Spinal cord (tissue), 3 donors: ENCODE results near the genes PFDN5 and MYG1.

DNA sequence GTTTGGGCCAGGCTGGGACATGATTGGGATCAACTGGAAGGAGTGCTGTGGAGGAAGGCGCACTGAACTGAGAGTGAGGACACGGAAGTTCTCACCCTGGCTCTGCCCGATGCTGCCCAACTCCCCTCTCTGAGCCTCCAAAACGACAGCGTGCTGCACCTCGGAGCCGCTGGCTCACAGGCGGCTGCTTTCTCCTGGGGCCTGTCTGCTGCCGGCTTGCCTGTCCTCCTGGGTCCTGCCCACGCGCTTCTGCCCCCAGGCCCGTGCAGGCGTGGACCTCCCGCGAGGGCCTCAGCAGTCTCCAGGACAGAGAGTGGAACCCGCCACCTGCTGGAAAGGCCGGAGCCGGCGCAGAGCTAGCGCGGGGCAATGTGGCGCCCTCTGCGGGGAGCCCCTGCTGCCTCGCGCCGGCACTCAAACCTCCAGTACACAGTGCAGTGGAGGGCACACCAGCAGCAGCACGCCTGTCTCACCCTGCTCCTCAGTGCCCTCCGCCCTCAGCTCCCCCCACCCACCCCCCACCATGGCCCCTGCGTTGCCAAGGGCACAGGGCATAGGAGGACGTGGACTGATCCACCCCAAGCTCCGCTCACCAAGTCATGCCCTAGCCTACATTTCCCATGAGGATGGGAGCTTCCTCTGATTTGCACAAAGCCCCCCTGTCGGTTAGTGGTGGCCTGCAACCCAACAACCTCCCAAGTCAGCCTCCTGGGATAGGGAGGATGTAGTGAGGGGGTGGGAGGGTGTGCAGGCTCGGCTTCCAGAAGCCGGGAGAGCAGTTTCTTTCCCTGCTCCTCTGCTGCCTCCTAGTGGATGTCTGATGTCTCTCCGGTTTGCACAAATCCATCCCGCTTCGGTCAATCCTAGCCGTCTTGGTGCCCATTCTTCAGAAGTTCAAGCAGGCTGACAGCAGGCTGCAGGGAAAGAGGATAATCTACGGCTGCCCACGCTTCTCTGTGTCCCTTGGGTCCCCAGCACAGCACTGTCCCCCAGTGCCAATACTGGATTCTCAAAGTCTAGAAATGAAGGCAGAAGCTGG lies 25.3 kb downstream of the KRT8 start:
- PRO-cap: no peak
- RAMPAGE, long total RNA: no peak

DNA sequence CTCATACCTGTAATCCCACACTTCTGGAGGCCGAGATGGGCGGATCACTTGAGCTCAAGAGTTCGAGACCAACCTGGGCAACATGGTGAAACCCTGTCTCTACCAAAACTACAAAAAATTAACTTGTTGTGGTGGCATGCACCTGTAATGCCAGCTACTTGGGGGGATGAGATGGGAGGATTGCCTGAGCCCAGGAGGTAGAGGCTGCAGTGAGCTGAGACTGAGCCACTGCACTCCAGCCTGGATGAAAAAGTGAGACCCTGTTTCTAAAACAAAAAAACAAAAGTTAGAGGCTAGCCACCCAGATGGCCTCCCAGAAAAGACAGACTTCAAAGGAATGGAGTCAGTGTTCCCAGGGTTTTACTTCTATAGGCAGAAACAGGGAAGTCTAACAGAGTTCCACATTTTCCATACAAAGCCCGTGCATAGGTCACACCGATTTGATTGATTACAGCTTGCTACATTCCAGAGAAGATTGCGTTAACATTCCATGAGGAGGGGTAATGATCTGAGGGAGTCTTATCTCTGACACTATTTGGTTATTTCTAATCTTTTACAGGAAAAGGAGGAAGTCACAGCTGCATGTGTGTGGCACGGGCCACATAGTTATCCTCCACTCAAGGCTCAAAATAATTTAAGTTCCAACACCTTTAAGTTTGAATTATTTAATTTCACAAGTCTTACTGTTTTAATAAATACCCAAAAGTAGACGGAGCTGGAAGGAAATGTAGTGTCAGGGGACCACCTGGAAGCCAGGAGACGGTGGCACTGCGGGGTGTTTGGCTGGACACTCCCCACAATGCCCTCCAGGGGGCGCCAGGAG lies 20.5 kb downstream of the KRT8 start:
- PRO-cap: no peak
- RAMPAGE, long total RNA: no peak

GRCh38 chr12:52925750-52926723 lies 21.2 kb upstream of the KRT8 start:
- PRO-cap: no peak
- RAMPAGE, long total RNA: no peak

- PRO-cap: no peak
- RAMPAGE, long total RNA: no peak
These were observed 2.0 kb upstream of the KRT18 start for GRCh38 chr12:52946832-52947386.

- PRO-cap: no peak
- RAMPAGE, long total RNA: no peak
These were observed 5.2 kb upstream of the TNS2 start for GRCh38 chr12:53044726-53044980.

DNA sequence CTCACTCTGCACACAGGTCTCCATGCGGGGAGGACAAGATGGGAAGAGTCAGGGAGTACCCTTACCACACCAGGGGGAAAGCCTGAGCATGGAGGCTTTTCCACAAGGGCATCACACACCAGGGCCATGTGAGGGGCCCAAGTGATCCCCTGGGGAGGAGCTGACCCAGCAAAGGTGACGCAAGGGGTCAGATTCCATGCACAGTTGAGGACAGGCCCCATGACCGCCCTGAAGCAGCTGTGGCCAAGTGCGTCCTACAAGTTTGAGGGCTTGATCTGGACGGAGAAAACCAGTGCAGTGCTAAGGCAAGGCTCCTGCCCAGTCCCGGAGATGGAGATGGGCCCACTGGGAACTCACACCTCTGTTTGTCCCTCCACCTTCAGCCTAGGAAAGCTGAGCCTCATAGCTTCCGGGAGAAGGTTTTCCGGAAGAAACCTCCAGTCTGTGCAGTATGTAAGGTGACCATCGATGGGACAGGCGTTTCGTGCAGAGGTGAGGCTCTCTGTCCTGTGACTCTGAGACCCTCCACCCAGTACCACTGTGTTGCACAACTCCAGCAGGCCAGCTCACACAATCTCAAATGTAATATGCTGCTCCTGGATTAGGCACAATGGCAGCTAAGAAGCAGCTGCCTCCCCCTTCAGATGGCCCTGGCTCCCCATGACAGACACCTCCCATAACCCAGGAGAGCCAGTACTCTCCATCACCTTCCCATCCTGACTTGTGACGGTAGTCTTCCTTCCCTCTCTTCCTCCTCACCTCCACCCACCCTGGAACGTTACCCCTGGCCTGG lies 1.8 kb downstream of the TNS2 start:
- PRO-cap: no peak
- RAMPAGE, long total RNA: no peak

DNA sequence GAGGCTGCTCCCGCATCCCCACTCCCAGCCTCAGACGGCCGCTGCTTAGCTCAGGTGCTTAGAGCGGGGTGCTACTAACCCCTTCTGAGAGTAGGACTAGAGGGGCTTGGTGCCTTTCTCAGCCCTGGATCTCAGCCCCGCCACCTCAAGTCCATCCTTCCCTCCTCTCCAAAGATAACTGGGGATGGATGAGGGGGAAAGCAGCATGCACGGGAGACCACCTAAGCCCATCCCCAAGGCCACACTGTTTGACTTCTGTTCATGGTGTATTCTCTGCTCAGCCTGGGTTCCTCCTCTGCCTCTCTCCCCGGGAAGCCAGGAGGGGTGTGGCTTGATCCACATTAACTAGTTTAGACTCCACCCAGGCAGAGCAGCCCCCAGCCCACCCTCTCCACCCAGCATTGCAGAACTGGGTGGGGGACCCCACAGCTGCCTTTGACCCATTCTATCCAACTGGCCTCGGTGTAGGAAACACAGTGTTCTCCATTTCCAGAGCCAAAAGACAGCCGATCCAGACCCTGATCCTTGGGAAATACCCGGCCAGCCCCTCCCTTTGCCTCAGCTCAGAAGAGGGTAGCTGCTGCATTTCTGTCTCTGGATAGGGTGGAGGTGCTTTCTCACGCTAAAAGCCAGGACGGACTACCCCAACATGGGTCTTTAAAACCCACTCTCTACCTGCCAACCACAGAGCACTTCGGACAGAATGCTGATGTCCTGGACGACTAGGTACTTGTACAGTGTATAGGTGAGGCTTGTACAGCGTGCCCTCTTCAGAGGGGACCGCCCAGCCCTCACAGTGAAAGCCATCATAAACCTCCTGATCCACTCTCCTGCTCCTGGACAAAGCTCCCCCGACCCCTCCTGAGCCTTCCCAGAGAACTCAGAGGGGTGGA lies 9.5 kb downstream of the SPRYD3 start:
- PRO-cap: no peak
- RAMPAGE, long total RNA: no peak

DNA sequence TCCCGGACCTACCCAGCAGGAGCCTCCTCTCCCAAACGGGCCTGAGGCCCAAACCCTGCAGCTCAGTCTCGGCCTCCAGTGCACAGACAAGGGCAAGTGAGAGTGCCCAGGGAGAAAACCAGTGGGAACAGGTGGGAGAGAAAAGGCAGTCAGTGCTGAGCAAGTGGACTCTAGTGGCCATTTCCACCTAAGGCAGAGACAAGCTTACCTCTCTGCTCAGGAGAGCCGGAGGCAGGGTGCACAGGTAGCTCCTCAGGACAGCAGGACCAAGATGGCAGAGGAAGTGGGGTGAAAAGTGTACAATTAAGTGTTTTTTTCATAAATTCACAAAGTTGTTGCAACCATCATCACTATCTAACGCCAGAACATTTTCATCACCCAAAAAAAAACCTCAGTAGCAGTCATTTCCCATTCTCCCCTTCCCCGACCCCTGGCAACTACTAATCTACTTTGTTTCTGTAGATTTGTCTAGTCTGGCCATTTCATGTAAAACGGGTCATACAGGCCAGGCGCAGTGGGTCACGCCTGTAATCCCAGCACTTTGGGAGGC lies 6.9 kb upstream of the ZNF740 start:
- PRO-cap: no peak
- RAMPAGE, long total RNA: no peak

GRCh38 chr12:53189257-53190315 lies 8.9 kb upstream of the CSAD start:
- PRO-cap: no peak
- RAMPAGE, long total RNA: no peak

GRCh38 chr12:53220102-53220565 lies 11.9 kb downstream of the RARG start:
- PRO-cap: no peak
- RAMPAGE, long total RNA: start-site peak on the minus strand at chr12:53220108-53220413, 26 and 12 reads in 2 replicates

DNA sequence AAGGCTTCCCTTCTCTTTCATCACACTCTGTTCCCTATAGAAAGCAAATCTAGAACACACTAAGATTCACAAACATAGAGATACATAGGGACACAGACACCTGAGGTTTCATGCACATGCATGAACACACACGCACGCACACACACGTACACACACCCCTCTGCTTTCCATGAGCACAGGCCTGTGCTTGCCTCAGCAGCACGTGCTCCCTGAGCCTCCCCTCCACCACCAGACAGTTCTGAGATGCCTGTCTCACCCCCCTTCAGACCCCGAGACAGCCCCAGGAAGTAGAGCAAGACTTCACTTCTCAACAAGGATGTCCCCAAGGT lies 8.1 kb downstream of the RARG start:
- PRO-cap: no peak
- RAMPAGE, long total RNA: no peak

DNA sequence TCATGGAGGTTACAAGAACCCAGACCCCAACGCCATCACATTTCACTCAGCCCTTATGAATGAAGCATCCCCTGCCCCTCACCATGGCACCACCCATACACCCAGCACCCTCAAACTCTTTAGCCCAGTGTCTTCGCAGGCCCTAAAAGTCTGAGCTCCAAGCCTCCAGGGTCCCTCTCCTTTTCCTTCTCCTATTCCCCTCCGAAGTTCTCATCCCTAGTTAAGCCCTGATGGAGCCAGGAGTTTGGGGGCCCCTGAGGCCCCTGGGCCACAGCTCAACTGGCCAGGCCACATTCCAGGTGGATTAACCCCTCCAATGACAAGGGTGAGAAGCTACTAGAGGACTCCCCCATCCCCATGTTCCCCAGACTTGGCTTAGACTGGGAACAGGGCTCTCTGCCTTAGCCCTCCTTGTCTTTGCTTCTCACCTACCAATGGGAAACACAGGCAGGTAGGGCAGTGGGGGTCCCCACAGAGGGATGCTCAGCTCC lies 2.6 kb downstream of the RARG start:
- PRO-cap: no peak
- RAMPAGE, long total RNA: no peak

DNA sequence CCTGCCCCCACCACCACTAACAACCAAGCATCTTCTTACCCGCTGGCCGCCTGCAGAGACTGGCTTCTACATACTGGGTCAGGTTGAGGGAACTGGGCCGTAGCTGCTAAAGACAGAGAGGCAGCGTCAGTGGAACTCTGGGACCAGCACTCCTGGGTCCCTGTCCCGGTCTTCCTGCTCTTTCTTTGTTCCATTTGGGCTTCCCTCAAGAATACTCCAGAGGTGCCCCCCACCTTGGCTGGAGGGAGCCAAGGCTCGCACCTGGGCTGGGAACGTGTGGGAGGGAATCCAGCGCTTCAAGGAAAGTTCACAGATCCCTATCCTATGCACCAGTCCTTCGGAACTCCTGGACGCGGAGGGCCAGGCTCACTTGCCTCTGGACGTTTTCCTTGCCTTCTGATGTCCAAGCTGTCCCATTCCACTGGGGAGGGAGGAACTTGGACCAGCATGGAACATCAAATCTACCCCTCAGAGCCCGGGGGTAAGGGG lies 835 bp downstream of the RARG start:
- PRO-cap: no peak
- RAMPAGE, long total RNA: no peak

DNA sequence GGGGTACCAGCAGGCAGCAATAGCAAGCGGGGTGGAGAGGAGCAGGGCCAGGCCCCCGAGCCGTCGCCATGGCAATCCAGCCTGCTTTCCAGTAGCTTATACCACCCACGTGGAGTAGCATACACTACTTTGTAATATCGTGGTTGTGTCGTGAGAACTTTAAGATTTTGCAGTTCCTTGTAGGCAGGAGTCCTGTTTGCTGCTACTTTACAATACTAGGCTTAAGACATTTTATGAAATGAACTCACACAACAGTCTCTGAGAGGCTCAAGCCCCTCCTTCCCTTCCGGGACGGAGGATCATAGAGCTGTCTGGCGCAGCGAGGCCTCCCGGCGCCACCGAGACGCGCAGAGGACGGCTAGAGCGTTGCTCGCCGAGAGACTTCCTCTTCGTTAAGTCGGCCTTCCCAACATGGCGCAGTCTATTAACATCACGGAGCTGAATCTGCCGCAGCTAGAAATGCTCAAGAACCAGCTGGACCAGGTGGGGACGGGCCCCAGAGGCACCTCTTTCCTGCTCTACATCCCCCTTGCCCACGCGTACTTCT lies at the start of gene PFDN5:
PFDN5 (plus strand) TSS at position 386 of the 547 bp plus-strand sequence.
- PRO-cap: no peak
- RAMPAGE, long total RNA: start-site peak on the plus strand centred at position 387 of the sequence, 39 bp wide, 4,417 and 3,418 reads in 2 replicates

DNA sequence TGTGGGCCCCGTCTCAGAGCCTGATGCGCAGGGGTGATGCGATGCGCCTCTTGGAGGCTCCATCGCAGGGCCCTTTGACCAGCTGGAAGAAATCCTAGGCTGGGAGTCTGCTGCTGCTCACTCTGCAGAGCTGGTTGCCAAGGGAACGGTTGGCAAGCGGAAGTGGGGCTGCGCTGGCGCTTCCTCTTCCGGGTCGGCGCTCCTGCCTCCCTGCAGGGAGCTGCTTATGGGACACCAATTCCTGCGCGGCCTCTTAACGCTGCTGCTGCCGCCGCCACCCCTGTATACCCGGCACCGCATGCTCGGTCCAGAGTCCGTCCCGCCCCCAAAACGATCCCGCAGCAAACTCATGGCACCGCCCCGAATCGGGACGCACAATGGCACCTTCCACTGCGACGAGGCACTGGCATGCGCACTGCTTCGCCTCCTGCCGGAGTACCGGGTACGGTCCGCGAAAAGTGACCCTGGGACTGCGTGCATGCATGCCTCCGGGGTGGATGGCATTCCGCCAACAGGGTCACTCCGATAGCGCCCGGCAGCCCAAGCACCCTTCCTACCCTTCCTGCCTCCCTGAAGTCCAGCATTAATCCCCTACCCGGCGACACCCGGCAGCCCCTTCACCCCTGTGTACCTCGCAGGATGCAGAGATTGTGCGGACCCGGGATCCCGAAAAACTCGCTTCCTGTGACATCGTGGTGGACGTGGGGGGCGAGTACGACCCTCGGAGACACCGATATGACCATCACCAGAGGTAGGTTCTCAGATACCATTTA lies at the start of gene MYG1:
MYG1 (plus strand) TSS at position 184 of the 773 bp plus-strand sequence.
- PRO-cap: no peak
- RAMPAGE, long total RNA: no peak

GRCh38 chr12:53379024-53379799 lies 764 bp upstream of the SP1 start:
- PRO-cap: no peak
- RAMPAGE, long total RNA: no peak

GRCh38 chr12:53453098-53453917 lies 1.4 kb downstream of the PCBP2 start:
- PRO-cap: no peak
- RAMPAGE, long total RNA: no peak

DNA sequence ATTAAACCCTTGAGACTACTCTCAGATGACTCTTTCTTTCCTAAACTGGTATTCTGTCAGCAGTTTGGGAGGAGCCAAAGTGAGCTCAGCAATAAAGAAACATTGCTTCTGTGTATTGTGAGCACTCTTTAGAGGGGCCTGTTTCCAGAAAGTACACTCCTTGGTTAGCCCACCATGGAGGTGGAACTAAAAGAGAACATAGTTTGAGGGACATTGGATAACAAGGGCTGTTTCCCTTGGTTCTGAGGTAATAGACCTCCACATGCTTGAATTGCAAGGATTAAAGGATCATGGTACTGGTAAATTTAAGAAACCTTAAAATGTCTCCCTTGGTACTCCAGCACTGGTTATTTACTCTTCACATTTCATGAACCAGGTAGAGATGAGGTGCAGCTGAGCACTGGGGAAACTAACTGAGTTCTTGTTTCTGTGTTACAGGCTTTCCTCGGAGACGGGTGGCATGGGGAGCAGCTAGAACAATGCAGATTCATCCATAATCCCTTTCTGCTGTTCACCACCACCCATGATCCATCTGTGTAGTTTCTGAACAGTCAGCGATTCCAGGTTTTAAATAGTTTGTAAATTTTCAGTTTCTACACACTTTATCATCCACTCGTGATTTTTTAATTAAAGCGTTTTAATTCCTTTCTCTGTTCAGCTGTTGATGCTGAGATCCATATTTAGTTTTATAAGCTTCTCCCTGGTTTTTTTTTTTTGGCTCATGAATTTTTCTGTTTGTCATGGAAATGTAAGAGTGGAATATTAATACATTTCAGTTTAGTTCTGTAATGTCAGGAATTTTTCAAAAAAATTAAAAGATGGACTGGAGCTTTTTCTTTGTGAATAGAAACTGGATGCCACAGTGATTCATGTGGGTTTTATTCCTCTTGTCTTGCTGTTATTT lies 20.0 kb downstream of the MAP3K12 start:
- PRO-cap: no peak
- RAMPAGE, long total RNA: no peak

DNA sequence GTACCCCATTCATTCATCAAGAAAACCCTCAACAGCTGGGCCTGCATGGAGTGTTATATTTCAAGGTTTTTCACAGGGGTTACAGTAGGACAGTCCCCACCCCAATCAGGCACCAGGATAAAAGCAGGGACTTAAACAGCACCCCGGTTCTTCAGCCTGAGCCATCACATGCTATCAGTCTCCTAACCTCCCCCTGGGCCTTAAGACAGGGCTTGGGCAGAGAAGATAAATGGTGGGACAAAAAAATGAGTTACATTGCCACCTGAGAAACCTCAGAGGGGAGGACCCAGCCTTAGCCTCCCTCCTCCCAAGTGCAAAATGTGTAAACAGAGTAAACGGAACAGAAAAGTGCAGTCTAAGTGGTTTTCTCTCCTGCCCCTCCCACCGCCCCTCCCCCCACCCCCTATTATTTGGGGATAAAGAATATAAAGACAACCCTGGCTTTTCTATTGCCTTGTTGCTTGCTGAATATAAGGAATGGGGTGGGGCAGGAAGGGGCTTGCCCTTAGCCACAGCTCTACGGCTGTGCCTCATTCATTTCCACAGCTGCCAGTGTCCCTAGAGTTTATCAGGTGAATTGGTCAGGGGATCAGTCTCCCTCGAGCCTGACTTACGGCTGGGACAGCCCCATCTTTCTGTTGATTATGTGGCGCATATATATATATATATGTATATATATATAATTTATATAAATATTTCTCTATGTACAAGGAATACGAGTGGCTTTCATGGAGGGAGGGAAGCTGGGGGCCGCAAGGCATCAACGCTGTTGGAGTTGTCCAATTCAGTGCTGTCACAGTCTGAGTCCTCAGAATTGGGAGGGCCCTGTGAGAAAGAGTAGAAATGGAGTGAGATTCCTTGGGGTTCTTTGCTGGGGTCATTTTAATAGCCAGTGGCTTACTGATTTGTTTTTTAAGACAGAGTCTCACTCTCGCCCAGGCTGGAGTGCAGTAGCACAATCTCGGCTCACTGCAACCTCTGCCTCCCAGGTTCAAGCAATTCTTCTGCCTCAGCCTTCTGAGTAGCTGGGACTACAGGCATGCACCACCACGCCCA lies 18.5 kb downstream of the MAP3K12 start:
- PRO-cap: no peak
- RAMPAGE, long total RNA: no peak

GRCh38 chr12:53482122-53483221 lies 16.8 kb downstream of the MAP3K12 start:
- PRO-cap: no peak
- RAMPAGE, long total RNA: no peak